NB4 (cell line): ENCODE data around the gene SLC6A14.

DNA sequence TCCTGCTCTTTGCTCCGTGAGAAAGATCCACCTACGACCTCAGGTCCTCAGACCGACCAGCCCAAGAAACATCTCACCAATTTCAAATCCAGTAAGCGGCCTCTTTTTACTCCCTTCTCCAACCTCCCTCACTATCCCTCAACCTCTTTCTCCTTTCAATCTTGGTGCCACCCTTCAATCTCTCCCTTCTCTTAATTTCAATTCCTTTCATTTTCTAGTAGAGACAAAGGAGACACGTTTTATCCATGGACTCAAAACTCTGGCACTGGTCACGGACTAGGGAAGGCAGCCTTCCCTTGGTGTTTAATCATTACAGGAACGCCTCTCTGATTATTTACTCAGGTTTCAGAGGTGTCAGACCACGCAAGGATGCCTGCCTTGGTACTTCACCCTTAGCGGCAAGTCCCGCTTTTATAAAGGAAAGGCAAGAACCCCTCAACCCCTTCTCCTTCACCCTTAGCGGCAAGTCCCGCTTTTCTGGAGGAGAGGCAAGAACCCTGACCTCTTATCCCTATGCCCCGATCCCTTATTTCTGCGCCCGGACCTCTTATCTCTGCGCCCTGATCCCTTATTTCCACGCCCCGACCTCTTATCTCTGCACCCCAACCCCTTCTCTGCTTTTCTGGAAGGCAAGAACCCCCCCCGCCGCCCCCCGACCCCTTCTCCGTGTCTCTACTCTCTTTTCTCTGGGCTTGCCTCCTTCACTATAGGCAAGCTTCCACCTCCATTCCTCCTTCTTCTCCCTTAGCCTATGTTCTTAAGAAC lies 543.2 kb upstream of the HTR2C start:
- RRBS = no CpG with 5 or more reads among the region's 22 CpGs

DNA sequence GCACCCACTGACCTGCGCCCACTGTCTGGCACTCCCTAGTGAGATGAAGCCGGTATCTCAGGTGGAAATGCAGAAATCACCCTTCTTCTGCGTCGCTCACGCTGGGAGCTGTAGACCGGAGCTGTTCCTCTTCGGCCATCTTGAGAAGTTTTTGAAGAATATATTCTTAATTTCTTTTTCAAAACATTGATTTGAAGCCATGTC lies 142.4 kb downstream of the HTR2C start:
- RRBS = no CpG with 5 or more reads among the region's 7 CpGs

DNA sequence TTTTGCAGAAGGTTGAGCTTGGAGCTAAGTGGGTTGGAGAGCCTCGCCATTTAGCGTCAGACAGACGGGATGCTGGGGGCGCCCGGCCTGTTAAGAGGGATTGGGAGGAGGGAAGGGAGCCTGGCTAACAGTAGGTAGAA lies 1.3 kb downstream of the PLS3 start:
- RRBS = no CpG with 5 or more reads among the region's 5 CpGs

DNA sequence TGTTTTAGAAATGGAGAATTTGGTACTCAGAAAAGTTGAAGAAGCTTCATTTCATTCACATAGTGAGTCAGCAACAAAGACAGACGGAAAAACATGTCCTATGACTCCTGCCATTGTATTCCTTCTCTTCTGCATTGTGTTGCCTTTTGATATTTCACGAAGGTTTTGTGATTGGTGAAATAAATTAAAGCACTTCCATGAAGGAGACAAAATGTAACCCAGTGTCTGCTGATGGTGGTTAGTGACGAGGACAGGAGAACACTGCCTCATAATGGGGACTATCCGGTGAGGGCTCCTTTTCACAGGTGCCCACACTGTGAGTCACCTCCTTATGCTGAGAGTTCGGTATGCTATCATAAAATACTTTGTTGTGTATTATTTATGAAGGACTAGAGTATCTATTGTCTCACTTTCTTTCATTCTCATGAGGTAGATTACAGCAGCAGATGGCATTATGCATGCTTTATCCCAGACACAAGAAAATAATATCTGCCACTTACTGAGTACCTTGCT lies 30.9 kb downstream of the PLS3 start:
- RRBS = no CpG with 5 or more reads among the region's 5 CpGs

- RRBS = no CpG with 5 or more reads among the region's 7 CpGs
These were observed 277.8 kb upstream of the AGTR2 start for GRCh38 chrX:115892665-115893197.

- RRBS = no CpG with 5 or more reads among the region's 7 CpGs
These were observed 236.2 kb upstream of the AGTR2 start for GRCh38 chrX:115933930-115935153.

DNA sequence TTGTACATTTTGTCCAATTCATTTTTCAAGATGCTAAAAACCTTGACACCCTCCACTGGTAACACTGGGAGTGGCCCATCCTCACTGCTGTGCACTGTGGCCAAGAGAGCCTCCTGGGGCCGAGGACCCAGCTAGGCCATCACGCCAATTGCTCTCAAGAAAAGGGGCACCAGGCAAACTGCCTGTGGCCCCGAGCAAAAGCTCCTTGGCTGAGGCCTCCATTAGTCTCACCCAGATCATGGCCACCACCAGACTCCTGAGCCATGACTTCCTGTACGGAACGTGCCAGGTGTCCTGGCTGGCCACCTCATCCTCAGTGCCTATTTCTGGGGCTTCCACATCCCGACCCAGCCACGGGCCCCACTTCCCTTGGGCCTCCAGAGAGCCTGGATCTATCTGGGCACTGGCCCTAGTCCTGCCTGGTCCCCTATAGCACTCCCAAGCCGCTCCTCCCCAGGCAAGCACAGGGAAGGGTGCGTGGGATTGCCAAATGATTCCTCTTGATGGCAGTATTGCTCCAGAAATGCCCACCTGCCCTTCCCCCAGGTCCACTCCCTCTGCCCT lies 212.7 kb upstream of the AGTR2 start:
- RRBS = no CpG with 5 or more reads among the region's 9 CpGs

GRCh38 chrX:116436218-116436883 lies at the start of gene SLC6A14:
Gene SLC6A14, plus strand, starts transcription at chrX:116436606.
- RRBS = no CpG with 5 or more reads among the region's 10 CpGs

DNA sequence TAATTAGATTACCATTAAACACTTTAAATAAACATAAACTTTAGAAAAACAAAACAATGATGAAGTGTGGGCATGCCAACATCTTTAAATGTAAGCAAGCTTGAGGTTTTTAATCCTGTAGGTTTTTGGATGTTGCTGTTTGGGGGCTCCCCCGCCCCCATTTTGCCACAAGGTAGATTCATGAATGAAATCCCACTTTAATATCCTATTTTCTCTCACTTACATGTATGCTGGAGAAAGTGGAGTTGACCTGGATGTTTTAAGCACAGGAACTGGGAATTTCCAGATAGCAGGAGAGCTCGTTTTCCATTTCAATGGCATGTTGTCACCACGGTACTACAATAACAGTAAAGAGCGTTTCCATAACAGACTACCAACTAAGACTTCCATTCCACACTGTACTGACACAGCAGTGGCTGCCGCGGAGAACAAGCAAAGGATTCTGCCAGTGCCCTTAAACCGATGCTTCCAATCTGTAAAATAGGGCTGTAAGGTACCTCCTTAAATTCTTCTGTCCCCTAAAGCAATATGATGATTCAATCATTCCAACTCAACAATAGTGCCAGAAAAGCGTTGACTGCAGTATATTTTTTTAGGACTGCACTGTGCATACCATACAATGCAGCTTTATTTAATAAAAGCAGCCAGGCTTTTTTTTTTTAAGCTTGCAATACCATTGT lies 144.0 kb downstream of the KLHL13 start:
- RRBS = no CpG with 5 or more reads among the region's 8 CpGs

- RRBS = no CpG with 5 or more reads among the region's 4 CpGs
These were observed 3.9 kb downstream of the LONRF3 start for GRCh38 chrX:118978269-118978837.

DNA sequence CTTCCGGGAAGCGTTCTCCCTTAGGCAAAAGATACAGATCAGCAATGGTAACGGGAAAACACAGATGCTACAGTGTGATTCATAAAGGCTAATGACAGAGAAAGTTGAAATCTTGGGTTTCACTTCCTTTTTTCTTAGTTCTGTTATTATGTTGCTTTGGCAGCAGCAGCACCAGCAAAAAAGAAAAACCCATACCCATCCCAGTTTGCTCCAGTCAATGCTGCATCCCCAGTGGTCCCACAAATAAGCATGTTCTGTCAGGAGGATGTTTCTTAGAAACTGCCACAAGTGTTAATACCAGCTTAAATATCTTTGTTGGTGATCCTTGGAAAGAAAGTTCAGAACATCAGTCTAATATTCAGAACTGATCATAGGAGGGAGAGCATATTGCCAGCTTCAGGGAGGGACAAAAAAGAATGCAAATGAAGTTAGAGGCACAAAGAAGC lies 41.2 kb downstream of the LONRF3 start:
- RRBS = no CpG with 5 or more reads among the region's 3 CpGs

GRCh38 chrX:119189579-119190044 lies 46.5 kb upstream of the PGRMC1 start:
- RRBS = no CpG with 5 or more reads among the region's 5 CpGs

DNA sequence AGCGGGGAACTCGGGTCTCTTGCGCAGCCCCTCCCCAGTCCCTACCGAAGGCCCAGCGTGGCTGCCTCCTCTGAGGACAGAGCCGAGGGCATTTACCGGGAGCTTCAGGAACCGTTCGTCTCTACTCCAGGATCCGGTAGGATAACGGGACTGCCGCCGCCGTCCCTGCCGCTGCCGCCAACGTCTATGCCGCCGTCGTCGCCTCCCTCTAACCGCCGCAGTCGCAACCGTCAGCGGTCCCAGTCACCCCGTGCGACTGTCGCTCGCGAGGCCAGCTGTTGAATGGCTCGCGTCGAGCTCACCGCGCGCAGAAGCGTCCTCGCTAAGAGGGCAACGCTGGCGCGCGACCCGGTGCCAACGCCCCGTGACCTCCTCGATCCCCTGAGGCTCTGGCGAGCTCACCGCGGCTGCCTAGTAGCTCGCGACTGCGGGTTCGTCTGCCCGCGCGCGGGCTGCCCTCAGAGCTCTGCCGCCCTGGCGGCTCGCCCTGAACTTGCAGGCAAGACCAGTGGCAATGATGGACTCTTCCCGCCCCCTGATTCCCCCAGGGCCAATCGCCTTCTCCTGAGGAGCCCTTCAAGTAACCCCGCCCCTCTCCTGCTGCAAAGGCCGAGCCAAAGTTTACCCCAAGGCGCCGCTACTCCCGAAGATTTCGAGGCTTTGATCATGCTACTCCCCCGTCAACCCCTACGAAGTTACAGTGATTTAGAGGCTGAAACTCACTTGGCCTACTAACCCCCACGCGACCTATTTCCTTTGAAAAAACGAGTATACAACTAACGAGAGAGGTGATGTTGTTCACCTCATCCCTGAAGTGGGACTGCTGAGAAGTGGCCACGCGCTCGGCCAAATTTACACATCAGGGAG lies 37.3 kb downstream of the PGRMC1 start:
- RRBS = no CpG with 5 or more reads among the region's 78 CpGs

DNA sequence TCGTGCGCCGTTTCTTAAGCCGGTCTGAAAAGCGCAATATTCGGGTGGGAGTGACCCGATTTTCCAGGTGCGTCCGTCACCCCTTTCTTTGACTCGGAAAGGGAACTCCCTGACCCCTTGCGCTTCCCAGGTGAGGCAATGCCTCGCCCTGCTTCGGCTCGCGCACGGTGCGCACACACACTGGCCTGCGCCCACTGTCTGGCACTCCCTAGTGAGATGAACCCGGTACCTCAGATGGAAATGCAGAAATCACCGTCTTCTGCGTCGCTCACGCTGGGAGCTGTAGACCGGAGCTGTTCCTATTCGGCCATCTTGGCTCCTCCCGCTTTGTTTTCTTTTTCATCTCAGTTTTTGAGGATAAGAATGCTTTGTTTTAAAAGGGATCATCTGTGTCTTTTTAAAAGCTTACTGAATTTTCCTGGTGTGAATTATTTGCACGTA lies 27.1 kb upstream of the SLC25A5 start:
- RRBS = no CpG with 5 or more reads among the region's 27 CpGs

DNA sequence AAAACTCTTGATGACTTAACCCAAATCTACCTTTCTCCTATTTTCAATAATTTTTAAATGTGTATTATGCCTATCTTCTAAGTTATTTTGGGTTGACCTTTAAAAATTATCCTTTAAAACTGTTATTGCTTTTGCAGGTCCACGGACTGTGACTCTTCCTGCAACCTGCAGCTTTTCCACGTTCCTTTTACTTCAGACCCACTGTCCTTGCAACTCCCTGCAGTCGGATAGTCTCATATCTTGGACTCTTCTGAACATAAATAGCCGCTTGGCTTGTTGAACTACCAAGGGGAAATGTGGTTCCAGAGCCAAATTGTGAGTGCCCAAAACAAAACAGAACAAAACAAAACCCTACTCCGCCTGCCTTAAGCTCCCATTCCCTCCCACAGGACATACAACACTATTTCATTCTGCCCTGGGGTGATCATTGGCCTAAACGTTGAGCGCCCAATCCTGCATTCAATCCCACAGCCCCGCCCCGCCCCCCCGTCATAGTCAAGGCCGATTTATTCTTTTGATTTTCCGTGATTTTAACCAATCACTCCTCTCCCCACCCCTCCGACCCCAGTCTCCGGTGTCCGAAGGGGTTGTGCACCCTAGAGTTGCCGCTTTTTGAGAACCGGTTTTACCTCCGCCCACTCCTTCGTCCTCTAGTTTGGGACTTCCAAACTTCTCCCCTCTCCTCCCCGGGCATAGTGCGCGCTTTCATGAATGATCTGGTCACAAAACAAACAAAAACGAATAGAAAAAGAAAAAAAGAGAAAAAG lies 674 bp upstream of the UBE2A start:
- RRBS = 7% methylated on average over 4 of the region's 23 CpGs

DNA sequence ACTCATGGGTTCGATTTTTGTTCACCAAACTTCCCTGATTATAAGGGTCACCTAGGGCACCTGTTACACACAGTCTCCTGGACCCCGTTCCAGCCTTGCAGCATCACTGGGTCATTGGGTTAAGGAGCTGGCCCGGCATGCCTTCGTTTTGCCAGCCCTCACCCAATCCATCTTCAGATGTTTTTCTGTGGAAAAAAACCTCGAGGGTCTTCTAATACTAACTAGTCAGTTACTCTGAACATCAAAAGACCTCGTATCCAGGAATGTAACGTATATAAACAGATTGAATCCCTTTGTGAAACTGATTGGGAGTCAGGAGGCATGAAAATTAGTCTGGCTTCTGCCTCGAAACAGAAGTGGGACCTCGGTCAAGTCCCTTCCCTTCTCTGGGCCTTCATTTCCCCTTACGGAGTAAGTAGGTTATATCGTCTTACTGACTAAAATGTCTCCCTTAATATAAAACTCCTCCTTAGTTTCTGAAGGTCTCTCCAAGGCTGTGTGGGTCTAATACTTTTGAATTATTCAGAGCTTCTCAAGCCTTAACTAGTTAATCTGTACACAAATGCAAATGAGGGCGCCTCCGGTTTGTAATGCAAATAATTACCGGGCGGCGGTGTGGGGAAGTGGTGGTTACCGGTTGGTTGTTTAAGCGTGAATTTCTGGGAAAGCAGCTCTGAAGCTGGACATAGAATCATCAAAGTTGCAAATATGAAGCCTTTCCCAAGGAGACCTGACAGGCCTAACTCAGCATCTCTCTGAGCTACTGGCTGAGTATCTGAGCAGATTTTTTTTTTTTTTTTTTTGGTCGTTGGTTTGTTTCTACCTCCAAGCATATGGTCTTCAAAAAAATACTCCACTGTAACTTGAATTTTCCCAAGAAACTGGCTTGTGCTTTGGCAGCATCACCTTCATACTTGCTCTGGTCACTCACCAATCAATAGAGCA lies 43.3 kb downstream of the UBE2A start:
- RRBS = no CpG with 5 or more reads among the region's 19 CpGs

DNA sequence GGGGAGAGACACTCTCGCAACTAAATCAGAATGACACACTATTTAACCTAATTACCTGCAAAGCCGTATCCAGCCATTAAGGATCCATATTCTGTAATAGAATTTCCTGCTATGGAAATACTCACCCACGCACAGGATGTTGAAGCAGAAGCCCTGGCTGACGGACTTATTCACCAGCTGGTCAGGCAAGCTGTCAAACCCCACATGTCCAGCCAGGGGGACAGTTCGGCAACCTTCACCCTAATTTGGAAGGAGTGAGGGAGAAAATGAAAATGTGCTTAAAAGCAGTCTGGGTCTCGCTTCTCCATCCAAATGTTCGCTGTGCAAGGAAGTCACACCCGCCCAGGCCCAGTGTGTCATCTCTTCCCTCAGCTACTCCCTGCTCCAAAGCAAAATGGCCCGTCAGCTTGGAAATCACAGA lies 17.5 kb downstream of the SEPTIN6 start:
- RRBS = no CpG with 5 or more reads among the region's 9 CpGs

DNA sequence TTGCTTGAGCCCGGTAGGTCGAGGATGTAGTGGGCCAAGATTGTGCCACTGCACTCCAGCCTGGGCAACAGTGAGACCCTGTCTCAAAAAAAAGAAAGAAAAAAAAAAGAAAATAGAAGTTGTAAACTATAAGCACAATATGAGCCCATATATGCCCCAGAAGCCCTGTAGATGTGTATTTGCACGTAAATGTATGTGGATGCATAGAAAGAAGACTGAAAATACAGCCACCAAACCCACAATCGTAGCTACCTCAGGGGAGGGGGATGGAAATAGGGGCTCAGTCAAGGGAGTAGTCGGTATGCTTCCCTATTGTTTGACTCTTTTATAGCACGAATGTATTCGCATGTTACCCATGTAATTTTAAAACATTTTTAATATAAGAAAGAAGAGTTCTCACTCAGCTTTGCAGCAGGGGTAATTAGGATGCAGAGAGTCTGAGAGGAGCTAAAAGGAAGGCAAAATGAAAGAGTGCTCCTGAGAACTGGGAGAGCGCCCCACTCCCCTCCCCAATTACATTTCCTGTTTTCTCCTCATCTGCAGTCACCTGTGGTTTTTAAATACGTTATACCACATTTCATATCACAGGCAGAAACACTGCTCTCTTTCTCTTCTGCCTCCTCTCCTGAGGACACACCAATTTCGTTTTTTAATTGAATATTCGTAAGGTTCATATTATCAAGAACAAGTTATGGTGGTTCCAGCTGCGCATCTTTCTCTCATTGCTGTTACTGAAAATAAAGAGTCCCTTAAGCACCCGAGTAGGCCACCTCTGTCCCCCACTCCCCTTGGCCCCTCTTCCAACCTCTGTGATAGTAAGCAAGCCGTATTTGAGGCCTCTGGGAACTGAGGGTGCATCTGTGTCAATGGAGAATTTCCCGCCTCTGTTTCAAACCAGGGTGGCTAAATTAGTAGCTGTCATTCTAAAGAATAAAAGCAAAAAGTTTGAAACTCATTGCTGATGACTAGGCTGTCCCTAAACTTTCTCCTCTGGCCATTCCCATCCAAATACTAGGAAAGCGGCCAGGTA lies 10.7 kb downstream of the SEPTIN6 start:
- RRBS = no CpG with 5 or more reads among the region's 16 CpGs

GRCh38 chrX:119693748-119694551 lies 982 bp upstream of the SEPTIN6 start:
- RRBS = 68% methylated on average over 5 of the region's 36 CpGs

DNA sequence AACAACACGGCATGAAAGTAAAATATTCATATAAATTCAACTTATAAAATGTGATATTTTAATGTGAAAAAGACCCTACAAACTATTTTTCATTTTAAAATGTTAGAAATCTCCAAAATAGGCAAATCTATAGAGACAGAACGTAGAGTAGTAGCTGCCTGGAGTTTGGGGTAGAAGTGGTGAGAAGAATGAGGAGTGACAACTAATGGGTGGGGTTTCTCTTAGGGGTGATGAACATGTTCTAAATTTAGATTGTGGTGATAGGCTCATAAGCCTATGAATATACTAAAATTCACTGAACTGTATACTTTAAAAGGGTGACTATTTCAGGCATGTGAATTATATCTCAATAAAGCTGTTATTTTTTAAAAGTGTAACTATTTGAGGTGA lies 7.3 kb downstream of the UPF3B start:
- RRBS = no CpG with 5 or more reads among the region's 2 CpGs